ENCODE measurements around the genes NUP160, OR10AG1, OR8H3, OR5J2 and OR8H1.

GRCh38 chr11:47724426-47725146, 9.4 kb upstream of the AGBL2 start:
- PRO-cap = no peak
- RAMPAGE, long total RNA, 4 experiments = no peak in any of the 4 experiments

- PRO-cap = no peak
- RAMPAGE, long total RNA, 4 experiments = no peak in any of the 4 experiments
Observed at GRCh38 chr11:47725583-47726190, 10.5 kb upstream of the AGBL2 start.

DNA sequence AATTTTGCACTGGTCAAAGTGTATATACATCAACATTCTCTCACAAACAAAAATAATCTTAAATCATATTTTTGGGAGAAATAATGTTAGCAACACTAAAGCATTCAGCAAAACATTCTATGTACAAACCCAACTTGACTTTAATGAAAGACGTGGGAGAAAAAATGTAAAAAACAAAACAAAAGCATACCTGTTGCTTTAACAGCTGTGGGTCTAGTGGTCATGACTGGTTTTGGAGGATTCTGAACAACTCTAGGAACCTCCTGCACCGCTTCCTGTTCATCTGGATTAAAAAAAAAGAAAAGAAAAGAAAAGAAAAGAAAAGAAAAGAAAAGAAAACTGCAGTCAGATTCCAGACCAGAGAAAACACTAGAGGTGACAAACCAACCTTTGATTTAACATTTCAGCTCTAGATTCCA, 2.1 kb downstream of the FNBP4 start:
- PRO-cap = no peak
- RAMPAGE, long total RNA, 4 experiments = no peak in any of the 4 experiments

DNA sequence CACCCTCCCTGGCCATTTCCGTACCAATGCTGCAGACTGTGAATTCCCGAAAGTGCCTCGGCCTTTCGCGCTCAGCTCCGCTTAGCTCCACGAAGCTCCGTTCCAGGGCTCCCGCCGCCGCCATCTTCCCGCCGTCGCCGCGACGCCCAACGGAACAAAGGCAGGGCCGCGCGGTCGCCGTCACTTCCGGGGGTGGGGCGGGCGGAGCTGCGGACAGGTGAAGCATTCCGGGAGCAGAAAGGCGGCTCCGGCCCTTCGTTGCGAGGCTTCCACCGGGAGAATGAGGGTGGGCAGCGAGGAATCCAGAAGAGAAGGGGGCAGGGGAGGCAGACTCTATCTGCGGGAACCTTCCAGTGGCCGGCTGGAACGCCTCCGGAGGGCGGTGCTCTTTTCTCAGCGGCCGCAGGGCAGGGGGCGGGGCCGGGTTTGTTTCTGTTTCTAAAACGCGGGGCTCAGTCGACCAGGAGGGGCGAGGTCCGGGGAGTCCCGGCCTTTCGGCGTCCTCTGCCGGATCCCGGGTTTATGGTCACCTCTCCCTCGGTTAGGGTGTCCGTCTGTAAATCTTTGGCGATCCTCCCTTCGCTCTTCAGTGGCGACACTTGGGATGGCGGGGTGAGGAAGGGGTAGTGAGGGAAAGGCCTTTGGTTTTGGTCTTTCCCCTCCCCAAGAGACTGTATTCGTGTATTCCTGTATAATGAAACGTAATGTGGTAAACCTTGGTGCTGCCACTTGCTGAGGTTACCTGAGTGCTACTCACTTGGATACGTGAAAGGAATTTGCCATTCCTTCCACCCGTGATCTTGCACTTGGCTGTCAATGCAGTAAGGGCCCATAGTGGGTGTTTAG, at the start of gene NUP160:
Gene NUP160, minus strand, starts transcription at position 156 of the 846 bp plus-strand sequence.
- PRO-cap = bidirectional peak, plus-strand start at position 441 of the sequence, minus-strand start at position 136 of the sequence
- RAMPAGE, long total RNA, 4 experiments = start-site peak on the minus strand in 3 of 4 experiments, centred at positions 126 to 156 of the sequence, 21 to 34 reads per replicate

GRCh38 chr11:47865086-47865327, 16.9 kb upstream of the NUP160 start:
- PRO-cap = no peak
- RAMPAGE, long total RNA, 4 experiments = no peak in any of the 4 experiments

GRCh38 chr11:47950341-47950619, 30.1 kb upstream of the PTPRJ start:
- PRO-cap = no peak
- RAMPAGE, long total RNA, 4 experiments = no peak in any of the 4 experiments

- PRO-cap = no peak
- RAMPAGE, long total RNA, 4 experiments = no peak in any of the 4 experiments
Observed at GRCh38 chr11:48018499-48019609, 38.5 kb downstream of the PTPRJ start.

GRCh38 chr11:48055188-48056509, 75.3 kb downstream of the PTPRJ start:
- PRO-cap = no peak
- RAMPAGE, long total RNA, 4 experiments = no peak in any of the 4 experiments

GRCh38 chr11:55459955-55460353, 92.2 kb downstream of the OR4A15 start:
- PRO-cap = no peak
- RAMPAGE, long total RNA, 4 experiments = no peak in any of the 4 experiments

DNA sequence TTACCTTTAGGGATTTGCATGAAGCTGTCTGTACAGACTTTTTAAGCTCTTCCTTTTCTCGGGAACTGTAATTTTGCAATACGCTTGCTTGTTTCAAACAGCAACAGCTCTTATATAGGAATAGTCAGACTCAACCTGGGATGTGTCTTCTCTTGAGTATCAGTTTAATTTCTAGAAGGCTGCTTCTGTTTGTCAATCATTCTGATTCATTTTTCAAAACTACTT, at the start of gene OR10AG1:
Gene OR10AG1, minus strand, starts transcription at position 58 of the 225 bp plus-strand sequence.
- PRO-cap = no peak
- RAMPAGE, long total RNA, 4 experiments = no peak in any of the 4 experiments

DNA sequence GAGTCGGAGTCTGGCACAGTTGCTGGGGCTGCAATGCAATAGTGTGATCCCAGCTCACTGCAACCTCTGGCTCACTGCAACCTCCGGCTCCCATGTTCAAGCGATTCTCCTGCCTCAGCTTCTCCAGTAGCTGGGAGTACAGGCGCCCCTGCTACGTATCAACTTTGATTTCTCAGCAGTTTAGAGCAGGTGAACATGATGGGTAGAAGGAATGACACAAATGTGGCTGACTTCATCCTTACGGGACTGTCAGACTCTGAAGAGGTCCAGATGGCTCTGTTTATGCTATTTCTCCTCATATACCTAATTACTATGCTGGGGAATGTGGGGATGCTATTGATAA, at the start of gene OR8H3:
Gene OR8H3, plus strand, starts transcription at position 196 of the 343 bp plus-strand sequence.
- PRO-cap = no peak
- RAMPAGE, long total RNA, 4 experiments = no peak in any of the 4 experiments

DNA sequence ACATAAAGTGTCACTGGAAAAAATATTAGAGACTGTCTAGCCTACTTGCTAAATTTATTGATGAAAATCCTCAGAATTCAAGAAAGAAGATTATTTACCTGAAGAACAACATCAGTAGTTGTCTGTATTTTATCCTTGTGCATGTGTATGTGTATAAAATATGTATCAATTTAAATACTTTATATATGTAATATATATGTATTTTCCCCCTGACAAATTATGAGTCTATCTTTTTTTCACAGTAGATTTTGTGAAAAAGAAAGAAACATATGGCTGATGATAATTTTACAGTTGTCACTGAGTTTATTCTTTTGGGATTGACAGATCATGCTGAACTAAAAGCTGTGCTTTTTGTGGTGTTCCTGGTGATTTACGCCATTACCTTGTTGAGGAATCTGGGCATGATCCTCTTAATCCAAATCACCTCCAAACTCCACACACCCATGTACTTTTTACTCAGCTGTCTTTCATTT, at the start of gene OR5J2:
Gene OR5J2, plus strand, starts transcription at position 270 of the 473 bp plus-strand sequence.
- PRO-cap = no peak
- RAMPAGE, long total RNA, 4 experiments = no peak in any of the 4 experiments

- PRO-cap = no peak
- RAMPAGE, long total RNA, 4 experiments = no peak in any of the 4 experiments
Observed at GRCh38 chr11:56292121-56292561, at the start of gene OR8H1. OR8H1 (minus strand) TSS chr11:56292254.

DNA sequence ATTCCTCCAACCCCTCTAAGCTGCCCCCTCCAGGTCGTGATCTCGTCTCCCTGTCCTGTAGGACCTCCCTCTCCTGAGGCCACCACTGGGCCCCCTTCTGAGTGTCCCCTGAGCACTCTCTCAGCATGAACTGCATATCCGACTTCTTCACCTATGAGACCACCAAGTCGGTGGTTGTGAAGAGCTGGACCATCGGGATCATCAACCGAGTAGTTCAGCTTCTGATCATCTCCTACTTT, 193 bp downstream of the P2RX3 start:
- PRO-cap = no peak
- RAMPAGE, long total RNA, 4 experiments = no peak in any of the 4 experiments

- PRO-cap = no peak
- RAMPAGE, long total RNA, 4 experiments = no peak in any of the 4 experiments
Observed at GRCh38 chr11:57406284-57406835, 15.9 kb upstream of the PRG2 start.

- PRO-cap = no peak
- RAMPAGE, long total RNA, 4 experiments = no peak in any of the 4 experiments
Observed at GRCh38 chr11:57476075-57476810, 15.9 kb downstream of the RTN4RL2 start.

- PRO-cap = no peak
- RAMPAGE, long total RNA, 4 experiments = start-site peak on the minus strand in 1 of 4 experiments, at chr11:57480290-57481093 at its widest, 6 to 8 reads per replicate
Observed at GRCh38 chr11:57480166-57481238, 20.2 kb downstream of the RTN4RL2 start.

- PRO-cap = no peak
- RAMPAGE, long total RNA, 4 experiments = no peak in any of the 4 experiments
Observed at GRCh38 chr11:57499407-57500567, 15.7 kb downstream of the SLC43A1 start.

GRCh38 chr11:57526628-57527396, 3.7 kb downstream of the TIMM10 start:
- PRO-cap = no peak
- RAMPAGE, long total RNA, 4 experiments = no peak in any of the 4 experiments

DNA sequence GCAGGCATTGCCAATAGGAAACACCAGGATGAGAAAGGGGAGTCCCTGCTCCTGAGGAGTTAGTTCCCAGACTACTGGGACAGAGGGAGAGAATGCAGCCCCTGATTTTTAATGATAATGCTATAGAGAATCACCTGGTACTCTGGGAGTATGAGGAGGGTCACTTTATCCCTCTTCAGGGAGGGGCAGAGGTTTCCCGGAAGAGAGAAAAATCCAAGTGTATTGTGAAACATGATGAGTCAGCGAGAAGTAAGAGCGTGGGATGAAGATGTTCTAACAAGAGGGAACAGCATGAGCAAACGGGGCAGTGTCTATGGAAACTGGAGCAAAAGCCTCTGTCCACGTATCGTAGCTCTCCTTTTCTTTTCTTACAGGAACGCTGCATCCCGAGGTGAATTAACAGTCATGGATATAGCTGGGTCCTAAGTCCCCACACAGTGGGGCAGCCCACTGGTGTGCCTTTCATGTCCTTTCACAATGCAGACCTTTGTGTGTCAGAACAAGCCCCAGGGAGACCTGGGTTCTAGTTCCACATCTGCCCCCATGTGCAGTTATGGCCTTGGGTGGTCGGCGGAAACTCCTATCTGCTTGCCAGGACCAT, 1.9 kb upstream of the UBE2L6 start:
- PRO-cap = no peak
- RAMPAGE, long total RNA, 4 experiments = no peak in any of the 4 experiments

Measured in suprapubic skin (tissue), 4 donors.